Adrenal gland (tissue), 7 donors: ENCODE measurements around a stretch of chr13.

DNA sequence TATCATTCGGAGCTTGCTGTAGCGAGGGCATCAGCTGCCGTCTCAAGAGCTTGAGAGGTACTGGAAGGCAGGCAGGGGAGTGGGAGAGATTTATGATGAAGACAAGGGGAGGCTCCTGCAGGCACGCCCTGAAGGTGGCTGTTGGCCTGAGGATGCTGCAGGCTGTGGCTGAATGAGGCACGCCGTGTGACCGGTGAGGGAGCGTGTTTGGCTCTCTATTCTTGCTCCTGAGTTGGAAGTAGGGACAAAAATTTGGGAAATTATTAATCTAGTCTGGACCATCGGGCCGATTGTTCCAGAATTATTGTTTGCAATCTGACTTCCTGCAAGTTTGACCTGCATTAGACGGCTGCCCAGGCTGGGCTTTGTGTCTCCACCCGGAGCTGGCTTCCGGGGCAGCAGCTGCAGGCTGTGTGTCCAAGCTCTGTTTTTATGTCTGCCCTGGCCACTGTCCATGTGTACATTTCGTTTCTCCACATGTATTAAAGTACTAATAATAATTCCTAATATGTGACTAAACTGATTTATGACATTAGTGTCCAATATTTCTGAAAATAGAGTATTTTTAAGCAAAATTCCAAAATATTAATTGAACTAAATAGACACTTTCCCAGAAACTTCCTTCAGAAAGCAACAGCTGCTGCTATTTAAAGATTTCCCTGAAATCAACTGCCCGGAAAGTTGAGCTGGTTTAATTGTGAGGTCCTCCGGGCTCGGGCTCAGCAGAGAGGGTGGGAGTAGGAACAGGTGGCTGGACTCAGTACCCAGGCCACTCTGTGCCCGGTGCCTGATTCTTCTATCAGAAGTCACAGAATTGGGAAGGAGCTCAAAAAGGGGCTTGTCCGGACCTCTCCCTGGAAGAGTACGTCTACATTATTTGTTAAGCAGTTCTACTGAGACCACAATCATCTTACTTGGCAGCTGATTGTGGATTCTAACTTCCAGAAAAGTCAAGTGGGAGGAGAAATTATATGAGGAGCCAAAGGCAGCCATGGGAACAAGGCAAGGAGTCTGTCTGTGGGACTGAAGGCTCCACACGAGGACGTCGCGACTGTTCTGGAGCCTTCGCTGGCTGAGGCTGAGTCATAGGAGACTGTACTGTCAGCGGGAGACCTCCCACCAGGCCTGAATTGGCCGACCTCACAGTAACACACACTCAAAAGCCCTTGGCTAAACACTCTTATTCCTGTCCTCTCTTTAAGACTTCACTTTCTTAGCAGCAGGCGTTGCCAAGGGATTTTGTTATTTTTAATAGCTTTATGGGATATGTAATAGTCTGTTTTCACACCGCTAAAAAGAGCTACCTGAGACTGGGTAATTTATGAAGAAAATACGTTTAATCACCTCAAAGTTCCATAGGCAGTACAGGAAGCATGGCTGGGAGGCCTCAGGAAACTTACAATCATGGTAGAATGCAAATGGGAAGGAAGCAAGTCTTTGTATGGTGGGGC is 91.5 kb upstream of the ANKRD10 start:
- PRO-cap, 3 experiments = peak in 2 of 3 experiments; most common plus-strand start position 722 of the sequence (in 1); most common minus-strand start position 1,058 of the sequence (in 2)
- RAMPAGE, long total RNA, 4 experiments = no peak in any of the 4 experiments
- RRBS = 18% methylated on average over 4 of the region's 30 CpGs

GRCh38 chr13:111121881-111122347 is 6.8 kb downstream of the ARHGEF7 start:
- PRO-cap, 3 experiments = no peak in any of the 3 experiments
- RAMPAGE, long total RNA, 4 experiments = no peak in any of the 4 experiments
- RRBS = 6% methylated on average over 1 of the region's 11 CpGs

GRCh38 chr13:111175271-111175791 is 60.2 kb downstream of the ARHGEF7 start:
- PRO-cap, 3 experiments = no peak in any of the 3 experiments
- RAMPAGE, long total RNA, 4 experiments = no peak in any of the 4 experiments
- RRBS = no CpG with 5 or more reads among the region's 5 CpGs

GRCh38 chr13:111186425-111187104 is 71.5 kb downstream of the ARHGEF7 start:
- PRO-cap, 3 experiments = no peak in any of the 3 experiments
- RAMPAGE, long total RNA, 4 experiments = no peak in any of the 4 experiments
- RRBS = no CpG with 5 or more reads among the region's 13 CpGs

DNA sequence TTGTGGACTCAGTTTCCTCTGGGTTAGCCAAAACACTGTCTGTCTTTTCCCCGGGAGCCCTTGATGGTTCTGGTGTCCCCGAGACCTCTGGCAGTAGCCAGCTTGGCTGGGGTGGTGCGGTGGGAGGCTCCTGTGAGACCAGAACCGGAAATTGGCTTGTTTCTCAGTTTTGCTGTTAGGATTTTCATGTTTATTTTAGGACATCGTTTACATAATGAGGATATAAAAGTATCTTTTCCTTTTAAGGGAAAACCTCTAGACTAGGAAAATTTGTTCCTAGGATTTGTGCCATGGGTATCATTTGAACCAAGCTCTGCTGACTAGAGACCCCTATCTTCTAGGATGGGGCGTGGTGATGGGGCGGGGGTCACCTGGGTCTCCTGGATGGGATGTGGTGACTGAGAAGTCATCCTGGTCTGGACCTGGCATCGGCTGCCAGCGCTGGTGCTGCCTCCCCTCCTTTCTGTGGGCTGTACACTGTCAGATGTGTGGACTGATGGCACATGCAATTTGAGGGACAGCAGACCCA is 48.1 kb upstream of the TEX29 start:
- PRO-cap, 3 experiments = no peak in any of the 3 experiments
- RAMPAGE, long total RNA, 4 experiments = no peak in any of the 4 experiments
- RRBS = 81% methylated on average over 4 of the region's 9 CpGs

DNA sequence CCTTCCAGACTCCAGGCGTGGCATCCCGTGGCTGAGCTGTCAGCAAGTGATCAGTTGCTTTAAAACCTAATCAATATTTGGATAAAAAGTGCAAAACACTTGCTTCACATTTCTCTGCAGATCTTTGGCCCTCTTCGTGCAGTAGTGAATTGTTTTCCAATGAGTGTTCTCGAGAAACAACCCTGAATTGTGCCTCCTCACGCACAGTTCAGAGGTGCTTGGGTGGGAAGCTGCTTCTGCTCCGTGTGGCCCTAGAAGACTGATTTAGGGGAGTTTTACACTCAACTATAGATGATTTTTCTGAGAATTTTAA is 39.8 kb upstream of the TEX29 start:
- PRO-cap, 3 experiments = no peak in any of the 3 experiments
- RAMPAGE, long total RNA, 4 experiments = no peak in any of the 4 experiments
- RRBS = no CpG with 5 or more reads among the region's 6 CpGs

GRCh38 chr13:111372621-111373079 is 52.2 kb downstream of the TEX29 start:
- PRO-cap, 3 experiments = no peak in any of the 3 experiments
- RAMPAGE, long total RNA, 4 experiments = no peak in any of the 4 experiments
- RRBS = no CpG with 5 or more reads among the region's 14 CpGs

DNA sequence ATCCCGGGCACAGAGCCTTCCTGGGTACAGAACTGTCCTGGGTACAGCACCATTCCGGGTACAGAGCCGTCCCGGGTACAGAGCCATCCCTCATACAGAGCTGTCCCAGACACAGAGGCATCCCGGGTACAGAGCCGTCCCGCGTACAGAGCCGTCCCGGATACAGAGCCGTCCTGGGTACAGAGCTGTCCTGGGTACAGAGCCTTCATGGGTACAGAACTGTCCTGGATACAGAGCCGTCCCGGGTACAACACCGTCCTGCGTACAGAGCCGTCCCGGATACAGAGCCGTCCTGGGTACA is 222.6 kb upstream of the SOX1 start:
- PRO-cap, 3 experiments = no peak in any of the 3 experiments
- RAMPAGE, long total RNA, 4 experiments = no peak in any of the 4 experiments
- RRBS = no CpG with 5 or more reads among the region's 18 CpGs

DNA sequence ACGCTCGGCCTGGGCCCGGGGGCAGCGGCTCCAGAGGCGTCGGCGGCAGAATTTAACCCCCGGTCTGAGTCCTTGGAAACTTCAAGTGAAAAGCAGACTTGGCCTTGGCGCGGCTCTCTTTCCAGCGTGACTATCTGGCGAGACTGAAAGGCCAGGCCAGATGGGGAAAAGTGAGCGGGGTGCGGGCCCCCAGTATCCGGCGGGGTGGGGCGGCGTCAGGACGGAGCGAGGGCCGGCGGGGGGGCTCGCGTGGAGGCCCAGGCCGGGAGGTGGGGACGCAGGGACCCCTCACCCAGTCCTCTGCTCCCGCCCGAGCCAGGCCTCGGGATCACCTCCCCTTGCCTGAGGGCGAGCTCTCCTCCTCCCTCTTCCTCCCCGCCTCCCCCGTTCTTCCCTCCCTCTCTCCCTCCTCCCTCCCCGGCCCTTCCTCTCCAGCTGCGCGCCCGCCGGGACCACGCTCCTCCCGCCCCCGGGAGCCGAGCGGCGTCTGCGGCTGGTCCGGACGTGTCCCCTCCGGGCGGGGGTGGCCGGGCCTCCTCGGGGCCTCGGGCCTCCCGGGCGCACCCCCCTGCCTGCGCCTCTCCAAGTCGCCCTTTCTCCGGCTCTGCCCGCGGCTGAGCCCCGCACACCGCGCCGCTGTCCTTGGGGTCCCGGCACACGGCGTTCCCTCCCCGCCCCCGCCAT is 5.5 kb downstream of the SOX1 start:
- PRO-cap, 3 experiments = no peak in any of the 3 experiments
- RAMPAGE, long total RNA, 4 experiments = no peak in any of the 4 experiments
- RRBS = 4% methylated on average over 27 of the region's 67 CpGs

DNA sequence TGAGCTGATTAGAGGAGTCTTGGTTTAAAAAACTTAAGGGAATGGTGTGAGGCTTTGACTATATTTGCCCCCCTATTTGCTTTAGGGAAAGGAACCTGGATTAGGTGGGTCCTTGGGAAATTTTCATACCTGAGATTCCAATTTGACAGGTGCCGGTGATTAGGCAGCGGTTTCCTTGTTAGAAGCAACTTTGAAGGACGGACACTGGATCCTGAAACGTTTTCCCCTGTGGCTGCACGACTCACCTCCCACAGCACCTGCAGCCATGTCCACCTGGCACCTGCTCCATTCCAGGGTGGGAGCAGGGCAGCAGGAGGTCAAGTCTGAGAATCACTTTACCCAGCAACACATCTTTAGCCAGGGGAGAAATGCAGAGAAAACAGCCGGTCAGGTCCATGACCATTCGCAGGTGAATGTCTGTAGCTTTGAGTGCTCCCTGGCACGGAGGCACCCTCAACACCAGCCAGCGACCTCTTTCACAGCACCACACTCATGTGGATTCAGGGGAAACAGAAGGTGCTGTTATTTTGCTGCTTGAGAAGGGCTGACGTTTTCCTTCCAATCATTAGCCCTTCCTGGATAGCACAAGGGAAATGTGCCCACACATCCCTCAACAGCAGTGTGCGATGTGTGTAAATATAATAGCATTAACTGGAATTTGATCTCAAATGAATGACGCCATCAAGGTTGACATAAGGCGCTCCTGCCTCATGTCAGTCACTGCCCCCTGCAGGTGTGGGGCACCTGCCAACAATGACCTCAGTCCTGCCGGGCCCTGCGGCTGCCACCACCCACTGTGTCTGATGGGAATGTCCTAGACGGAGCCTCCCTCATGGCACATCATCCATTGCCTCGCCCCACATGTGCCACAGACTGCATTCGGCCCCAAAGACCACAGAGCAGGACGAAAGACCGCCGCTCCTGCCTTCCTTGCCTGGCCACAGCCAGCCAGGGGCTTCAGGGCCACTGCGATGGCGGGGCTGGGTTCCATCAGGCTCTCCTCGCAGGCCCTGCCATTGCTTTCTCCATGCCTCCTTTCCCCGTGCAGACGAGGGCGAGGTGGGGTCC is 146.3 kb downstream of the SOX1 start:
- PRO-cap, 3 experiments = no peak in any of the 3 experiments
- RAMPAGE, long total RNA, 4 experiments = no peak in any of the 4 experiments
- RRBS = no CpG with 5 or more reads among the region's 27 CpGs

DNA sequence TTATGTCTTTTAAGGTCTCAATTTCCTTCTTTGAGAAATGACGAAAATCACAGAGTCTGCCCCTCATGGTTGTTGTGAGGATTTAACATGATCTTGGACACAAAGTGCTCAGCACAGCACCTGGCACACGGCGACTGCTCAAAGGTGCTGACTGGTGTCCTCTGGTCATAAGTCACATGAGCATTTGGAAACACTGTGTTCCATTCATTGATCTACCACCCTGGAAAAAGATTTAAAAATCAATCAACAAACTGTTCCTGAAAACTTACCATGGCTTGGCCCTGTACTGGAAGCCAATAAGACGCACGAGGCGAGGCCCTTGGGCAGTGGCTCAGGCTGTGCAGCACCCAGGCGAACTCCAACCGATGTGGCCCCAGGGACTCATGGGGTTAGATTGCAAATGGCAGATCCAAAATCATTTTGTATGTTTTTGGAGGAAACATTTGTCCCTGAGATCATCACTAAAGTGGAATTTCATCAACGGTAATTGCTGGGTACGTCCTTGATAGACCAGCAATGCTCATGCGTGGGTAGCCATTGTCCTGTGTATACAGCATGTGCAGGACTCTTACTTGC is 150.3 kb upstream of the SPACA7 start:
- PRO-cap, 3 experiments = no peak in any of the 3 experiments
- RAMPAGE, long total RNA, 4 experiments = no peak in any of the 4 experiments
- RRBS = no CpG with 5 or more reads among the region's 11 CpGs

DNA sequence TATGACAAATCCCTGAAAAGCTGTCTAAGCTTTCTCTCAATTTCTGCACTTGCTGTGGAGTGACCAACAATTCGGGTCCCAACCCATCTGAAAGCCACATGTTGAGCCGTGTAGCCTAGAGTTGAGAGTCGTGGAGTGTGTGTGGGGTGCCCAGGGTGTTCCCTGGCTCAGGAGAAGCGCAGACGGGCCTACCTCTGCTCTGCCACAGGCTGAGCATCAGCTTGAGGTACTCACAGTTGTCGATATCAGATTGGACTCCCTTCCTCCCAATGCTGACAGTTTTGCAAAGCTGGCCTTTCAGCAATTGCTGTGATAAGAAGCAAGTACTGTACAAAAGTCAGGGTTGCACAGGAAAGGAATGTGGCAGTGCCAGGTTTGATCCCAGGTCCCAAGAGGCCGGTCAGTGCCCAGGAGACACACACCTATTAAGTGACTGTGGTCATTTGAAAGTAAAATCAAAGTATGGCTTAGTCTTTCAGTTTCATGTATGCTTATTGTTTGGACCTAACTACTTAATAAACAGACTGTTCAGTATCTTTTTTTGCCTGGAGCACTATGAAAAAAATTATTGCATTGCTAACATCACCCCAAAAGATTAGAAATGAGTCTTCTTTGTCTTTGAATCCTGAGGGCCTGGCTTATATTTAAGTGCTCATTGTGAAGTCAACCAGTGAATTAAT is 133.3 kb upstream of the SPACA7 start:
- PRO-cap, 3 experiments = no peak in any of the 3 experiments
- RAMPAGE, long total RNA, 4 experiments = no peak in any of the 4 experiments
- RRBS = no CpG with 5 or more reads among the region's 7 CpGs

- PRO-cap, 3 experiments = no peak in any of the 3 experiments
- RAMPAGE, long total RNA, 4 experiments = no peak in any of the 4 experiments
- RRBS = no CpG with 5 or more reads among the region's 15 CpGs
Observed at GRCh38 chr13:112619704-112620272, 31.8 kb upstream of the TUBGCP3 start.

DNA sequence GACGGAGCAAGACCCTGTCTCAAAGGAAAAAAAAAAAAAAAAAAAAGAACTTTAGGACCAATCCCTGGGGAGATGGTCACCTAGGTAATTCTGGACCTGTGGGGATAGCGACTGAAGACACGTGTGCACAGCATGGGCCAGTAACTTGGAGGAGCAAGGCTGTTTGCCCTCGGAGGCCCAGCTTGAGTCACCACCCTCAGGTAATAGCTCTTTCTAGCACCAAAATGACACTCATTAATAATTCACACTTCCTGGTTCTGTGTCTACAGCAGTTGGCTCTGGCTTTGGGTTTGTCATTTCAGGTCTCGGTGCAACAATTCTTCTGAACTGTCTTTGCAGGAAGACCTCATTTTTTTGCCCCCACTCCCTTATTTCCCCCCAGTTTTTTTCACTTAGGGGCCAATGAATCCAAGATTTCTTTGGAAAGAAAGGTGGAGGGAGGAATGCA is 3.9 kb upstream of the ATP11A start:
- PRO-cap, 3 experiments = no peak in any of the 3 experiments
- RAMPAGE, long total RNA, 4 experiments = no peak in any of the 4 experiments
- RRBS = no CpG with 5 or more reads among the region's 5 CpGs

DNA sequence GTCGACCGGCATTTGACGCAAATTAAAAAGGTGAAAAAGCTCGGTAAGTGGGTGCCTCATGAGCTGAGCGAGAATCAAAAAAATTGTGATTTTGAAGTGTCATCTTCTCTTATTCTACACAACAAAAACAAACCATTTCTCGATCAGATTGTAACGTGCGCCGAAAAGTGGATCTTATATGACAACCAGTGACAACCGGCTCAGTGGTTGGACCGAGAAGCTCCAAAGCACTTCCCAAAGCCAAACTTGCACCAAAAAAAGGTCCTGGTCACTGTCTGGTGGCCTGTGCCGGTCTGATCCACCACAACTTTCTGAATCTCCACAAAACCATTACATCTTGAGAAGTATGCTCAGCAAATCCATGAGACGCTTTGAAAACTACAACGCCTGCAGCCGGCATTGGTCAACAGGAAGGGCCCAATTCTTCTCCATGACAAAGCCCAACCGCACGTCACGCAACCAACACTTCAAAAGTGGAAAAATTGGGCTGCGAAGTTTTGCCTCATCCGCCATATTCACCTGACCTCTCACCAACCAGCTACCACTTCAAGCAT is 17.8 kb downstream of the ATP11A start:
- PRO-cap, 3 experiments = no peak in any of the 3 experiments
- RAMPAGE, long total RNA, 4 experiments = no peak in any of the 4 experiments
- RRBS = 97% methylated on average over 4 of the region's 20 CpGs

DNA sequence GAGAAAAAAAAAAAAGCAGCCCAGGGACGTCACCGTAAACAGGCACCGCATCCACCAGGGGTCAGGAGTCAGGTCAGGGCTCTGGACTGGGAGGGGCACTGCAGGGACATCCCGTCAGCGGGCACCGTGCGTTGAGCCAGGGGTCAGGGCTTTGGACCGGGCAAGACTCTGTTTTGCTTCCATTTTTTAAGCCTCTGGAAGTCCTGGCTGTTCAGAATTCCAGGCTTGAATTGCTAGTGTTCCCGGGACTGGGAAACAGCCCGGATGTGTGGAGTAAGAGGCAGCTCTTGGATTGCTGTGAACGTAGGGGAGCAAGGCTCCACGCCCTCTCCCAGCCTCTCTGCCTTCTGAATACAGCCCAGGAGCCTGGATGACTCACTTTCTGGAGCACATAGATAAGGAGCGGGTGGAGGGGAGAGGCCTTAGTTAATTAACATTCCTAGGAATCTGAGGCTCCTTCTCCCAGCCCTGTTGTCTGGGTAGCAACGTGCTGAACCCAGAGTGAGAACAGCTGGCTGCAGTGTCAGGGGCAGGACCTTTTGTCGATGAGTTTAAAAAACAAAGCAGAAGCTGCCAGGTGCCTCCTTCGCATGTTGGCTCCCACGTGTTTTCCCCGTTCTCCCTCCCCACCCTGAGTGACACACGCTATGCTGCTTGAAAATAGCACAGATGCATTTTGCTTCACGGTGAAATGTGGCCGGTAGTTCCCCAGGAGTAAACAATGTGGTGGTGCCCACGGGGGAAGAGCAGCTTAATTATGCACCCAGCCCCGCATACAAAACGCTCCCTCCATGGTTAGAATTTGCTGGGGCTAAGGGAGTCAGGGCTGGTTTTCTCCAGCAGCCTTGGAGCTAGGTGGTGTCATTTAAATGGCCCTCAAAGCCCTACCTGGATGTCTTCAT is 21.9 kb downstream of the ATP11A start:
- PRO-cap, 3 experiments = peak in 3 of 3 experiments; most common plus-strand start position 499 of the sequence (in 2); most common minus-strand start position 353 of the sequence (in 2)
- RAMPAGE, long total RNA, 4 experiments = no peak in any of the 4 experiments
- RRBS = 24% methylated on average over 2 of the region's 24 CpGs

- PRO-cap, 3 experiments = no peak in any of the 3 experiments
- RAMPAGE, long total RNA, 4 experiments = no peak in any of the 4 experiments
- RRBS = no CpG with 5 or more reads among the region's 13 CpGs
Observed at GRCh38 chr13:112742039-112742498, 52.2 kb downstream of the ATP11A start.

DNA sequence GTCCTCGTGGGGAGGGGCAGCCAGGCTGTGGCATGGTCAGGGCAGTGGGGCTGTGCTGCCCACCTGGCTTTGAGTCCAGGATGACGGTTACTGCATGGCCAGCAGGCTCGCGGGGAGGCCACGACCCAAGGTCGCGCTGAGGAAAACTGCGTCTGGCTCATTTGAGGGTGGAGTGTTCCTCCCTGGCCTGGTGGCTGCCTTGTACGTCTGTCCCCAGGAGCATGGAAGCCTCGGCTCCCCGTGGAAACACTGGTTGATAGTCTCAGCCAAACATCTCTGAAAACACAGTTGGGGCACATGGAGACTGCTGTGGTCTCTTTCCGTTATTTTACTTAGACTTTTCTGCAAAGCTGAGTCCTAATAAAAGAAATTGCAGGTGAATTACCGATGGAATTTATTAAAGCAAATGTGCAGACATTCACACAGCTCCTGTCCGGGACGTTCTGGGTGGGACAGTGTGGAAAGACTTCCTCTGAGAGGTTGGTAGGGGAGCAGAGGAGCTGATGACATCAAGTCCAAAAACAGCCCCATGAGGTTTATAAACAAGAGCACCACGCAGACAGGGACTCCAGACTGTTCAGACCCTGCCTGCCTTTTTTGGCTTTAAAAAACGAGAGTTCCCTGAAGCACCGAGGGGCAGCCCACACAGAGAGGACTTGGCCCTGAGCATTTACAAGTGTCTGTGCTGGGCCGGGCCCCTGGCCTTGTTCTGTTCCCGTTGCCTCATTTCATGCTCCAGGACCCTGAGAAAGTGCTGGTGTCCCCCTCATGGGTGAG is 93.0 kb downstream of the ATP11A start:
- PRO-cap, 3 experiments = peak in 2 of 3 experiments; most common plus-strand start position 164 of the sequence (in 1); most common minus-strand start position 76 of the sequence (in 2)
- RAMPAGE, long total RNA, 4 experiments = no peak in any of the 4 experiments
- RRBS = no CpG with 5 or more reads among the region's 20 CpGs

DNA sequence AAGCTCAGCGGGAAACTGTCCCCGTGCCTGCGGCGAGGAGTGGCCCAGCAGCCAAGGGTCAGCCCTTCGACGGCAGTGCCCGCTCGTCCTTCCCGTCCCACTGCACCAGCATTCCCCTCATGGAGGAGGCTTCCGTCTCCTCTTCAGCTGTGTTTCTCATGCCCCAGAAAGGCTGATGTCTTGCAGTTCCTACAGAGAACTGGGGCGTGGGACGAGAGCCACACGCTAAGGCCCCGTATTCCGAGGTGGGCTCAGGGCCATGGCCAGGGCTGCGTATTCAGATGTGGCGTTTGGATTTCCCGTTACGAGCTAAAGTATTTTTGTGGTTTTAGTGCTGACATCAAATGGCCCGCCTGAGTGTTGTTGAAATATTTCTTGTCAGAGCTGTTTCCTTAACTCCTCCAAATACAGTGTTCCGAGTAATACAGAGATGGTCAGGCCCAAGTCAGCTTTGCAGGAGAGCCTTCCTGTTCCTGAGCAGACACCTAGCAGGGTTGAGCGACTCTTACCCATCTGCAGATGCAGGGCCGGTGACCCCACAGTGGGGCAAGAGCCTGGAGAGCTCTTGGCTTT is 93.7 kb downstream of the ATP11A start:
- PRO-cap, 3 experiments = no peak in any of the 3 experiments
- RAMPAGE, long total RNA, 4 experiments = no peak in any of the 4 experiments
- RRBS = no CpG with 5 or more reads among the region's 23 CpGs

DNA sequence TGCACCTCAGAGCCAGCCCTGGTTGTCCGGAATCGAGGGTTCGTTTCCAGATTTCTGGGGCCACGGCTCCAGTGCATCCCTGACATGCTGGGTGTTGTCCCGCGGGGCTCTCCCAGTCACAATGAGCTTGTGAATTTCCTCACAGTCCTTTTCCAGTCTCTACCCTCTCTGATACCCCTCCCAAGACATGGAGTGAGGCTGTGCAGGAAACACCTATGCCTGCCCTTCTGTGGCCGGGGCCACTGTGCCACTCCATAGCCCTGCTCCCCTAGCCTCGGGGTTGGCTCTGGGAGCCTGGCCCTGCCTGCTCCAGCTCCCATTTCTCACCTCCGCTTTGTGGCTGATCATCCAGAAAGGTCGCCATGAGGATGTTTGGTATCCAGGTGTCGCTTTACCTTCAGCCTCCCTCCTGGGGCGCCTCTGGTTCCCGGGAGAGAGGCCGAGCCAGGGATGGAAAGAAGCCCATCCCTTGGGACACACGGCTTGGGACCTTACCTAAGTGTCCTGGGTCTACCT is 3.6 kb upstream of the MCF2L start:
- PRO-cap, 3 experiments = no peak in any of the 3 experiments
- RAMPAGE, long total RNA, 4 experiments = no peak in any of the 4 experiments
- RRBS = no CpG with 5 or more reads among the region's 15 CpGs